Ascending aorta (tissue), 1 donor: ENCODE measurements around the genes DNAH6 and CAPG.

- PRO-cap: no peak
Measured at GRCh38 chr2:75559711-75560842, 662 bp downstream of the EVA1A start.

- PRO-cap: no peak
Measured at GRCh38 chr2:75595761-75596139, 35.0 kb upstream of the EVA1A start.

DNA sequence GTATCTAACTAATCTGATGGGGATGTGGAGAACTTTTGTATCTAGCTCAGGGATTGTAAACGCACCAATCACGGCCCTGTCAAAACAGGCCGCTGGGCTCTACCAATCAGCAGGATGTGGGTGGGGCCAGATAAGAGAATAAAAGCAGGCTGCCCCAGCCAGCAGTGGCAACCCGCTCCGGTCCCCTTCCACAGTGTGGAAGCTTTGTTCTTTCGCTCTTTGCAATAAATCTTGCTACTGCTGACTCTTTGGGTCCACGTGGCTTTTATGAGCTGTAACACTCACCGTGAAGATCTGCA, 1.6 kb upstream of the GCFC2 start:
- PRO-cap: no peak

DNA sequence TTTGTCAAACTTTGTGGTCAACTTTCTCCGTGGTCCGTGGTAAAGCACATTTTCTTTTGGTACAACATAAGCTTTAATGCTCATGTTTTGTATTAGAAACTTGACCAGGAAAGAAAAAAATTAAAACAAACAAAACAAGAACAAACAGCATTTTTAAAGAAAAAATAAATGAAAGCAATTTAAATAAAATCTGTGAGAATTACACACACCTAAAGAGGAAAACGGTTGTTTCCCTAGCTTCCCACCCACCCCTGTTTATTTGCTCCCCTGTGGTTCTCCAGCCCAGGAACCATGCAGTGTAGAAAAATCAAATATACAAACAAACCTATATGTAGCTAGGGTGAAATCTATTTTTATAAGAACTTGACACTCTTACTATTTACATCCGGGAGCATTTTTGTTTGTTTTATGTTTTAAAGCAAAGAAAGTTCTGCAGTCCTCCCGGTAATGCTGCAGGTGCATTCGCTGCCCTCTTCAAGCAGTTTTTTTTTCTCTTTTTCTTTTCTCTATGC, 774.1 kb downstream of the LRRTM4 start:
- PRO-cap: no peak

DNA sequence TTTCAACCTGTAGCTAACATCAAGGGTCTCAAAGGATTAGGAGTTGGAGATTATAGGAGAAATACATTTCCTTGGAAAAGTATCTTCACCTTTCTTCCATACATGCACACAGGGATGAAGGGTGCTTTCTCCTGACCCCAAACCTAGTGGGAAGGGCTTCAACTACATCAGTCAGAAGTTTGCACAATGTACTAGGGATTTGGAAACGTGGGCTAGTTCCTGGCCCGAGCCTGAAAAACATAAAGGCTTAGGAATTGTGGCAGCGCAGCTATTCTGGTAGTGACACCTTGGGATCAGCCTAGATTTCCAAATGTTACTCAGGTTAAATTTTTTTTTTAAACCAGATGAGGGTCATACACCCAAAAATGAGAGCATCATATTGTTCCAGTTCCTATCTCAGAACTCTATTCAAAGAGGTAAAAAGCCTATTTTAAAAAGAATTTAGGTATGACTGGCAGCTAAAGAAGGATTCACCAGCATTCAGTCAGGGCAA, 30.6 kb upstream of the CTNNA2 start:
- PRO-cap: no peak

DNA sequence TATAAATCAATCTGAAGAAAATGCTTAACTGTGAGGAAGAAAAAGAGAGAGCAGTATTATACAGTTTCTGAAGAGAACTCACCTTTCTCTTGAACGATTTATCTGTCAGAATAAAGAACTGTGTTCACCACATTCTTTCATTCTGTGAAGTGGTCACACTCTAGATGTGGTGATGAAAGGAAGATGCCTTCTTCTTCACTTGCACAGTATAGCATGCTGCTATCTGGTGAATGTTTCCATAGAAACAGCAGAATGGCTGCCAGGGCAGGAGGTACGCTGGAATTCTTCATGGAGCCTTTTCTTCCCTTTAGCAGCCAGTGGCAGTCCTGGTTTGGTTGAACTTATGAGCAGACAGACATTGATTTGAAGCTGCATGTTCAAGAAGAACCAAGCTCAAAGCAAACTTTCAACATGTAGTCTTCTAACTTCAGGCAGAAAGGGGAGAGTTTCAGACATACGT, 1157.8 kb upstream of the LRRTM1 start:
- PRO-cap: no peak

- PRO-cap: no peak
Measured at GRCh38 chr2:81481875-81482468, 1177.4 kb upstream of the LRRTM1 start.

DNA sequence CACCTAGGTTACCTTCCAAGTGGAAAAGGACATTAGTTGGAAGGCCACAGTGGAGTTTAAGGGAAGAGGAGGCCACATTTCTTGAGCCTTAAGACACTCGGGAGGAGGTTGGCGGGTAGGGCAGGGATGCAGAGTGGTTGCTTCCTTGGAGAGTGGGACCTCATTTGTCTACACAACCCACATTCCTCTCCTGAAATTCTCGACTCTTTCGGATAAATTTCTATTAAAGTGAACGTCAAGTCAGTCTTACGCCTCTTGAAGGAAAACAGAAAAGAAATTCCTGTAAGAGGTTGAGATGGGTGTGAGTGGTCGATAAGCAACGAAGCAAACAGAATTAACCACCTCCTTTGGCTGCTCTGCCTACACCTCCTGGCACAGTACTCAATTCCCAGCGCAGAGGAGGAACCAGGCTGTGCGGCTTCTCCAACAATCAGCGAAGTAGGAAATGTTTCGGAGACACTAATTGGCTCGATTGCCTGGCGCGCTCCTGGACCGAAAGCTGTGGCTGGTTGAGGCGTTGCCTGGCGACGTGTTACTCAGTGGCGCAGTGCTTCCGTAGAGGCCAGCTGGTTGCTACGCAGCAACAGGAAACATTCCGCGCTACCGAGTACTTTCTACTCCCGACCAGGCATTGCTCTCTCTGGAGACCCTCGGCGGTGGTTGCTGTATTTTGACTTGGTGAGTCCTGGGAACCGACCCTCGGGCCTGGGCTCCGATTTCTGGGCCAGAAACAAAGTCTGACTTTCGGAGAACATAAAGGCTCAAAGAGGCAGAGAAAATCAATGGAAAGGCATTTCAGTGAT, at the start of gene DNAH6:
DNAH6 (plus strand) TSS at position 593 of the 803 bp plus-strand sequence.
- PRO-cap: no peak

- PRO-cap: no peak
Measured at GRCh38 chr2:84882111-84882445, 1.2 kb upstream of the TRABD2A start.

DNA sequence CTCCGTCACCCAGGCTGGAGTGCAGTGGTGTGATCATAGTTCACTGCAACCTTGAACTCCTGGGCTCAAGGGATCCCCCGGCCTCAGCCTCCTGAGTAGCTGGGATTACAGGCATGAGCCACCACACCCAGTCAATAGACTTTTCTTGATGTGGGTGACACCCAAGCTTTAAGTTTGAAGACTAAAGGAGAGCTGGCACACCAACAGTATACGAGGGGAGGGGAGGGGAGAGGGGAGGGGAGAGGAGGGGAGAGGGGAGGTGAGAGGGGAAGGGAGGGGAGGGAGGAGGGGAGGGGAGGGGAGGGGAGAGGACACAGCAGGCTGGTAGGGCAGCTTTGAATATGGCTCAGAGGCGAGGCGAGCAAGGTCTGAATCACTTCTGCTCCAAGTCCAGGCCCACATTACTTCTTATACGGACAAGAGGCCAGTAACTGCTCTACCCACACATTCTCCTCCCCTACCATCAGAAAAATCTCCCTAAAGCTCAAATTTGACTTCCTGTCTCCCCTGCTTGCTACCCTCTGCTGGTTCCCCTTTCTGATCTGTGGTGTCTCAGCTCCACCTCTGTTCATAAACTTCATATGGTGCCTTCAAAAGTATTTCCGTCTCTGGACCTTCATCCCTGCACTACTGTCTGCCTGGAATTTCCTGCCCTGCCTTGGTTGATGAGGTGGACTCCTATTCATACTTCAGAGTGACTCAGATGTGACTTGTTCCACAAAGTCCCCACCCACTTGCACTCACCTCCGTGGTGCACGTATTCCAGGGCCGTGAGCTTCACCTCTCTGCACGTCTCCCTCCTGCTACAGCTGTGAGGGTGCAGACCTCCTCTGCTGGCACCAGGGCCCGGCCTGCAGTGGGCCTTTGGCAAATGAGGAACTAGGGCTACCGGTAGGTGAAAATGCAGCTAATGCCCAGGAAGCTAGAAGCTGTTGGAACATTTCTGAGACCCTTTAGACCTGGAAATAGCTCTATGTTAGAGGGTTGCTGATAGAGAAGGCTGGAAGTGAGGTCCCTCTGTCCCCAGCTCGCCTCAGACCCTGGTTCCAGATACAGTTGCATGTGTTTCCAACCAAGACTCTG, 24.7 kb upstream of the KCMF1 start:
- PRO-cap: no peak

- PRO-cap: no peak
Measured at GRCh38 chr2:84959028-84959790, 11.8 kb upstream of the KCMF1 start.

GRCh38 chr2:84971836-84972459, 987 bp downstream of the KCMF1 start:
- PRO-cap: no peak

DNA sequence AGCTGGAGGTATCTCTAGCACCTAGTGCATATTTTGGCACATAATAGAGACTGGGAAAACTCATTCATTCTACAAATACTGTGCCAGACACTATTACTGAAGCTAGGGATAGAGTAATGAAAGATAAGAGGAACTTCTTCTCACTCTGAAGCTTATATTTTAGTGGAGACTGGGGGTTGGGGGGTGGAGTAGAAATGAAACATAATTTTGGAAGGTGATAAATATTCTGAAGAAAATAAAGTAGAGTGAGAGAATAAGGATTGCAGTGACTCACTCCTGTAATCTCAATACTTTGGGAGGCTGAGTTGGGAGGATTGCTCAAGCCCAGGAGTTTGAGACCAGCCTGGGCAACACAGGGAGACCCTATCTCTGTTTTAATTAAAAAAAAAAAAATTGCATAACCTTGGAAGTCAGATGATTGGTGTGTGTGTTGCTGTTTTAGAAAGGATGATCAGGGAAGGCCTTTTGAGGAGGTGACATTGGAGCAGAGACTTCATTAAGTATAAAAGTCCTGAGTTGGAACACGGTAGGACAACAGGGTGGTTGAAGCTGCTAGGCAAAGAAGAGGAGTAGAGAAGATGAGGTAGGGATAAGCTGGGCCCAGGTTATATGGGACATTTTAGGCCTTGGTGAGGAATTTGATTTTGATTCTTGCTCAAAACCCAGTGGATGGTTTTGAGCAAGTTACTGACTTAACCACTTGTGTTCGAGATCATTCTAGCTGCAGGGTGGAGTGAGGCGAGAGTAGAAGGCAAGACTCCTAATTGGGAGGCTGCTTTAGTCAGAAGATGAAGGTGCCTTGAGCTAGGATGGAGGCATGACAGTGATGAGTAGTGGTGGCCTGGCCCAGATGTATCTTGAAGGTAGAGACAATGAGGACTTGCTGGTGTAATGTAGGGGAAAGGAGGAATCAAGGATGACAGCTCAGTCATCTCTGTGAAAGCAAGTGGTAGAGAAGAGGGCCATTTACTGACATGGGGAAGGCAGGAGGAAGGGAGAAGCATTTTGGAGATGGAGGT, 19.6 kb downstream of the KCMF1 start:
- PRO-cap: no peak

DNA sequence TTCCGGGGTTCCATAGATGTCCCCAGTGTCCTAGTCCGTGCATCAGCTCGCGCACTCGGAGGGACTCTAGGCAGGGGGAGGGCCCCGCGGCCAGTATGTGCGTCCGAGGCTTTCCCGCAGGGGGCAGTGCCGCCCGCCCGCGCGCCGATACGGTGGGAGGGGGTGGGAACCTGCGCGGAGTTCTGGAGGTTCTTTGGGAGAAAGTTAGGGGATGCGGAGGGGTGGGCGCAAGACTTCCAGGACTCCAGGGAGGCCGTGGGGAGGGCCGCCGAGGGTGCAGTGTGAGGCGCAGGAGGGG, 355 bp upstream of the TCF7L1 start:
- PRO-cap: no peak

- PRO-cap: no peak
Measured at GRCh38 chr2:85134247-85134667, 1.1 kb downstream of the TCF7L1 start.

- PRO-cap: no peak
Measured at GRCh38 chr2:85320221-85320869, 7.4 kb downstream of the TGOLN2 start.

- PRO-cap: no peak
Measured at GRCh38 chr2:85409573-85410164, 497 bp downstream of the CAPG start.

- PRO-cap: no peak
Measured at GRCh38 chr2:85410165-85410898, at the start of gene CAPG. CAPG (minus strand) TSS chr2:85410366.

DNA sequence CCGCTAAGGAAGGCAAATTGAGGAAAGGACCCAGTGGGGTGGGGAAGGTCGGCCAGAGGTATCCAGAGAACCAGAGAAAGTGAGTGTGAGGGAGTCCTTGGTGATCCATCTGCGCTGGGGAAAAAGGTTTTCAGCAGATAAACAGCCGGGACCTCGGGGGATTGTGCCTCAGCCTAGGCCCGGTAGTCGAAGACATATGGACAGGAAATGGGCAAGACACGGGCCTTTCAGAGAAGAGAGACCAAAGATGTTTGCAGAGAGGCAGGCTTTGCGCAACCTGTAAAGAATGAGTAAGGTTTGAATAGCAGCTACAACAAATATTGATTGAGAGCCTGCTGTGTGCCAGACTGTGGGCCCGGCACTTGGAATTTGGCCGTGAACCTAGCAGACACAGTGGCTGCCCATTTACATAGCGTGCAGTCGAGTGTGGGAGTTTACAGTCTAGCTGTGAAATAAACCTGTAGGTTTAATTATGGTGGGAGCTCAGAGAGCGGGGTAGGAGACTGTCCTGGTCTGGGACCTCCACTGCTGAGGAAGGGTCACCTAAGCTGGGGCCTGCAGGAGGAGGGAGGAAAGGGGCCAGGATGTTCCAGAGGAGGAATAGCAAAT, 2.8 kb downstream of the SH2D6 start:
- PRO-cap: no peak

- PRO-cap: unidirectional peak, plus-strand start at chr2:85437750
Measured at GRCh38 chr2:85437544-85438513, 19.3 kb downstream of the SH2D6 start.